WTC11 (cell line): Measurements from ENCODE around the gene TMPRSS11B.

GRCh38 chr4:55123037-55123326 is 2.4 kb downstream of the KDR start:
- PRO-cap = no peak

- PRO-cap = unidirectional peak, minus-strand start at chr4:55125999
These were observed 462 bp upstream of the KDR start for GRCh38 chr4:55125914-55126200.

- PRO-cap = unidirectional peak, plus-strand start at chr4:55386345
These were observed 9.6 kb upstream of the TMEM165 start for GRCh38 chr4:55386014-55386610.

GRCh38 chr4:55860343-55860809 is 6.9 kb downstream of the EXOC1 start:
- PRO-cap = no peak

DNA sequence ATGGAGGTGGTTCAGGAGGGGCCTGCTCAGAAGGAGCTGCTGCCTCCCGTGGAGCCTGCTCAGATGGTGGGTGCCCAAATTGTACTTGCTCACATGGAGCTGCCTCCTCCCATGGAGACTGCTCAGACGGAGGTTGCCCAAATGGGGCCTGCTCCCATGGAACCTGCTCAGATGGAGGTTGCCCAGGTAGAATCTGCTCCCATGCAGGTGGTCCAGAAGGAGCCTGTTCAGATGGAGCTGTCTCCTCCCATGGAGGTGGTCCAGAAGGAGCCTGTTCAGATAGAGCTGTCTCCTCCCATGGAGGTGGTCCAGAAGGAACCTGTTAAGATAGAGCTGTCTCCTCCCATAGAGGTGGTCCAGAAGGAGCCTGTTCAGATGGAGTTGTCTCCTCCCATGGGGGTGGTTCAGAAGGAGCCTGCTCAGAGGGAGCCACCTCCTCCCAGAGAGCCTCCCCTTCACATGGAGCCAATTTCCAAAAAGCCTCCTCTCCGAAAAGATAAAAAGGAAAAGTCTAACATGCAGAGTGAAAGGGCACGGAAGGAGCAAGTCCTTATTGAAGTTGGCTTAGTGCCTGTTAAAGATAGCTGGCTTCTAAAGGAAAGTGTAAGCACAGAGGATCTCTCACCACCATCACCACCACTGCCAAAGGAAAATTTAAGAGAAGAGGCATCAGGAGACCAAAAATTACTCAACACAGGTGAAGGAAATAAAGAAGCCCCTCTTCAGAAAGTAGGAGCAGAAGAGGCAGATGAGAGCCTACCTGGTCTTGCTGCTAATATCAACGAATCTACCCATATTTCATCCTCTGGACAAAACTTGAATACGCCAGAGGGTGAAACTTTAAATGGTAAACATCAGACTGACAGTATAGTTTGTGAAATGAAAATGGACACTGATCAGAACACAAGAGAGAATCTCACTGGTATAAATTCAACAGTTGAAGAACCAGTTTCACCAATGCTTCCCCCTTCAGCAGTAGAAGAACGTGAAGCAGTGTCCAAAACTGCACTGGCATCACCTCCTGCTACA is 23.4 kb downstream of the REST start:
- PRO-cap = no peak

GRCh38 chr4:56932139-56932588 is 24.5 kb downstream of the REST start:
- PRO-cap = no peak

- PRO-cap = no peak
These were observed 44.4 kb downstream of the POLR2B start for GRCh38 chr4:57022913-57023583.

- PRO-cap = no peak
These were observed 9.1 kb upstream of the IGFBP7 start for GRCh38 chr4:57119001-57120054.

DNA sequence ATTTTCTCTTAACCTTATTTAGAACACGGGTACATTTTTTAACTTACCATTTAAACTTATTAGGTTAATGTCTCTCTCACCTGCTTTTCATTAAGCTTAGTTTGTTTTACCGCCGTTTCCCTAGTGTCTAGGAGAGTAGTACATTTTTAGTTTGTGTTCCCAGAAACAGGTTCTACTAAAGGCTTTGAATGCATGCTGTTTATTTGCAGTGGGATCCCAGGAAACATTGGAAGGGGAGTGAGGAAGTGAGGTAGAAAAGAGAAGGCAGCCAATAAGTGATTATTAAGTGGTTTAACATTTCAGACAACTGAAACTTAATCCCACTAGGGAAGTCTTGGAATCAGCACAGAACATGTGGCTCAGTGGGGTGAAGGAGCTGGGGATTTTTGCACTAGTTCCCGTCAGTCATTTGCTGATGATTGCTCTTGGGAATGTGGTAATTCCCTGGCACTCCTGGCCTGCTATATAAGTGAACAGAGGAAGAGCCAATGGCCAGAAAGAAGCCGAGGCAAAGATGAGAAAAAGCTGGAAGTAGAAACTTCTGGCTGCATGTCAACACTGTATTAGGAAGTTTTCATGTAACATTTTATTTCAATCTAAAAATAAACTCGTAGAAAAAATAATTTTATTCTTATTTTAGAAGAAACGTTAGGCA is 1053.0 kb upstream of the IGFBP7 start:
- PRO-cap = no peak

- PRO-cap = no peak
These were observed 1.3 kb downstream of the ADGRL3 start for GRCh38 chr4:61201178-61202001.

DNA sequence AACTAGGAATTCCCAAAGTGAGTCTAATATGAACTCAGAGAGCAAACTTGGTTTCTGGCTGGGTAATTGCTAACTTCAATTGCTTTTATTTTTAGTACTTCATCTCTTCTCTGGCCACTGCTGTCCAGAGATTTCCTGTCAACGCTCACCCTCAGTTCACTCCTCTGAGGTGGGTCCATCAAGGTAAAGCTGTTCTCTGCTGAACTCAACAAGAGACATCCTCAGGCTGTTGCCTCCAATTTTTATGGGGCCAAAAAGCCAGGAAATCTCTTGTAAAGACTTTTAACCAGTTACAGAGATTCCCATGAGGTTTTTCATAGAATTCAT is 75.3 kb upstream of the TECRL start:
- PRO-cap = no peak

- PRO-cap = no peak
These were observed 2.0 kb downstream of the EPHA5 start for GRCh38 chr4:65668037-65668992.

GRCh38 chr4:68245578-68245809 is at the start of gene TMPRSS11B:
Gene TMPRSS11B (minus strand): TSS chr4:68245694.
- PRO-cap = no peak

DNA sequence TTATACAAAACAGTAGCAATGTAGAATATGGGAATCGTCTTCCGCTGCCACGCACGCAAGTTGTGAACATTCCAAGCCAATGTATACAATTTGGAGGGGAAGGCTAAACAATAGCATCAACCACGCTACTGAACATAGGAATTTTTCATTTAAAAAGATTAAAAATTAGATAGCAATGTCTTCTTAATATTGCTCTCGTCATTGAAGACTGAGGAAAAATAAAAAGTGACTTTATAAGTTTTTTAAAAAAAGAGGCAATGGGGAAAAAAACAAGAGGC is 36.6 kb downstream of the YTHDC1 start:
- PRO-cap = no peak

DNA sequence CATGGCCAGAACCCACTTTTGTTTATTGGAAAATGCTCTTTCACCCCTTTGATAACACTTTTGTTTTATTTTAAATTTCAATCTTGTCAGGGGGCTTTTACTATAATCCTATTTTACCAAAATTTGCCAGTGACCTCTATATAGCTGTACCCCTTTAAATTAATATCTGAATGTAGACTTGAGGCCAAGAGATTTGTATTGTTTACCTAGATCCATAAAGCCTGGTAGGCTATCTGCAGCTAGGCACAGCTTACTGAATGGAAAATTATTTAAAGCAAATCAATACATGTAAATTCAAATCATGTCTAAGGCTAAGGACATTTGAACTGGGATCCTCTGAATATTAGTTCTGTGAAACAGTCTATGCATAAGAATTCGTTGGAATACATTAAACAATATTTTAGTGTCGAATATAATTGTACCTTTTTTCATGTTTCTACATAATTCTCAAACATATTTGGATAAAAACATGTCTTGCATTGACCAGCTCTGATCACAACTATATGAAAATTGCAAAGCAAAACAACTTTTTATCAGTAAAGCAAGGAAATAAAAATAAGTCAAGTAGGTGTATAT is 1.6 kb downstream of the UGT2A3 start:
- PRO-cap = no peak

DNA sequence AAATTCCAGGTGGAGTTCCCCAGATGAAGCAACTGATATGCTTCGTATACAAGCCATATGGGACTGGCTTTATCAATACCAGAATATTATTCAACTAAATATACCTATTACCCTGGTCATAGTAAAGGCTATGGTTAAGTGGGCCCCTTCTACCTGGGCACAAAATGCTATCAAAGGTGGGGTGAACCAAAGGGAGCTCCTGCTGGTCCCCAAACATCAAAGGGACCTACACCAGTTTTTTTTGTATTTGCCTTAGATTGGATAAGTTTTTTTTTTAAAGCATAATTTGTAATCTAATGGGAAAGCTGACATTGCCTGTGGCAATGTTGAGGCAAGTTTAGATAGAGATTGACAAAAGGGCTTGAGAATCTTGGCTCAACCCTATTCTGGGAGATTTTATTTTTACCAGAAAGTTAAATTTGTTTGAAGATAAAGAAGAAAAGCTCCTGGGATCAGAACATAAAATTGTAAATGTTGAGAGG is 9.4 kb upstream of the UGT2A3 start:
- PRO-cap = no peak

DNA sequence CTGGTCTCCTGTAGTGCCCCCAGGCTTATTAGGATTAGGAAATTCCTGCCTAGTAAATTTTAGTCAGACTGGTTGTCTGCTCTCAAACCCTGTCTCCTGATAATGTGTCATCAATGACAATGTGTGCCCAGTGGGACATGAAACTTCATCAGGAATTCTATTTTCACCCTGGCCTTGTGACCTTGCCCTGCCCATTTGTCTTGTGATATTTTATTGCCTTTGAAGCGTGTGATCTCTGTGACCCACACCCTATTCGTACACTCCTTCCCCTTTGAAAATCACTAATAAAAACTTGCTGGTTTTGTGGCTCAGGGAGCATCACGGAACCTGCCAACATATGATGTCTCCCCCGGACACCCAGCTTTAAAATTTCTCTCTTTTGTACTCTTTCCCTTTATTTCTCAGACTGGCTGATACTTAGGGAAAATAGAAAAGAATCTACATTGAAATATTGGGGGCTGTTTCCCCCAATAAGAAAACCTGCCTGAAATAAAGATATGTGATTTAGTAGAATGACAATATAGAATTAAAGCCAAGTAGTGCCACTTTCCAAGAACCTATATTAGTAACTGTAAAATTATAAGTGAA is 61.7 kb upstream of the UGT2B7 start:
- PRO-cap = no peak

GRCh38 chr4:69054531-69055213 is 41.6 kb upstream of the UGT2B7 start:
- PRO-cap = no peak

DNA sequence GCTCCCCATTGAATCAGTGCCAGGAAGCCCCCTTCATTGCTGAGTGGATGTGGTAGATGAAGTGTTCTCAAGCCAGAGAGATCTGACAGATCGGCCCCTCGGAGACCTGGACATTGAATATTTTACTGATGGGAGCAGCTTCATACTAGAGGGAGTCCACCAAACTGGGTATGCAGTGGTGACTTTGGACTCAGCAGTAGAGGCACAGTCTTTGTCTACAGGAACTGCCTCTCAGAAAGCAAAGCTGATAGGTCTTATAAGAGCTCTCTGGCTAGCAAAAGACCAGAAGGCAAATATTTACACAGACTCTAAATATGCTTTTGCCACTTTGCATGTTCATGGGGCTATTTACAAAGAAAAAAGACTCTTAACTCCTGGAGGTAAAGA is 35.4 kb upstream of the UGT2B7 start:
- PRO-cap = no peak

- PRO-cap = no peak
These were observed 574 bp downstream of the UGT2B7 start for GRCh38 chr4:69096894-69097202.